Metanephros (tissue), 2 donors: ENCODE measurements around a stretch of chr17.

DNA sequence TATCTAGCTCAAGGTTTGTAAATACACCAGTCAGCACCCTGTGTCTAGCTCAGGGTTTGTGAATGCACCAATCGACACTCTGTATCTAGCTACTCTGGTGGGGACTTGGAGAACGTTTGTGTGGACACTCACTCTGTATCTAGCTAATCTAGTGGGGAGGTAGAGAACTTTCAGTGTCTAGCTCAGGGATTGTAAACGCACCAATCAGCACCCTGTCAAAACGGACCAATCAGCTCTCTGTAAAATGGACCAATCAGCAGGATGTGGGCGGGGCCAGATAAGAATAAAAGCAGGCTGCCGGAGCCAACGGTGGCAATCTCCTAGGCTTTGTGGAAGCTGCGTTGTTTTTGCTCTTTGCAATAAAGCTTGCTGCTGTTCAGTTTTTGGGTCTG is 6.6 kb upstream of the MYO15B start:
- RAMPAGE, long total RNA, result no peak

- RAMPAGE, long total RNA, result no peak
These were observed 2.7 kb downstream of the MYO15B start for GRCh38 chr17:75590307-75590726.

- RAMPAGE, long total RNA, result no peak
These were observed 19.2 kb downstream of the MYO15B start for GRCh38 chr17:75606735-75607186.

GRCh38 chr17:75625650-75626290 is 7.5 kb upstream of the SMIM5 start:
- RAMPAGE, long total RNA, result no peak

GRCh38 chr17:75641279-75641852 is 4.7 kb upstream of the SMIM6 start:
- RAMPAGE, long total RNA, result no peak

DNA sequence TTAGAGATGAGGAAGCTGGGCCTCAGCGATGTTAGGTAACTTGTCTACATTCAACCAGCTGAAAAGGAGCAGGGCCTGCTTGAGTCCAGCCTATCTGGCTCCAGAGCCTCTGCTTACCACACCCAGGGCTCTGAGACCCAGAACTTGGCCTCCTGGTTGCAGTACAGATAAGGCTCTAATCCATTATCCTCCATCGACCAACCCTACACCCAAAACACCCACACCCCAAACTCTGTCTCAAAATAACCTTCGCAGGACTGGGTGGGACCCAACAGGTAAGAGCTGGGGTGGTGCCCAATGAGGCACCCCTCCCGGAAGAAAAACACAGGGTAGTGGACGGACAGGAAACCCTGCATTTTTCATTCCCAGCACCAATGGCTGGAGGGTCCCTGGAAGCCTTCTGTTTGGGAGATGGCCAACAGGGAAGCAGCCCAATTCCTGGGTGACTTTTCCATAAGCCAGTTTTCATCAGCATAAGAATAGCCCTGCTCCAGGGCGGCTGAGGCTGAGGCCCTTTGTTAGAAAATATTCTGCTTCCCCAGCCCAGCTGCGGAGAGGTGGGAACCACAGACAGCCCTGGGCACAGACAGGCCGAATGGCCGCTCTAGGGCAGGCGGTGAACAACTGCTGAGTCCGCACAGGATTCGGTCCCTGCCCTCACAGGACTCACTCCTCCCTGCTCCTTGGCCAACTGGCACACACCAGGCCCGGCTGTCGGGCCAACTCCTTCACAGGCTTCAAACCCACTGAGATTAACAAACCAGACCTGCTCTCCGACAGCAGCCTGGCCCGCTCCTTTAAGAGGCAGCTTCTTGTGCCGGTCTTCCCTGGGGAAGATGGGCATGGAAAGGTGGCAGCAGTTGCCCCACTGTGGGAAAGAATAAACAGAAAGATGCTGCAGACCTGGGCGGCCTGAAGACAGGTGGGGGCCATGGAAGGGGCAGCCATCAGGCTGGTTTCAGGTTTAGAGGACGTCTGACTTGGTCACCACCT is 3.0 kb upstream of the SMIM6 start:
- RAMPAGE, long total RNA, result no peak

DNA sequence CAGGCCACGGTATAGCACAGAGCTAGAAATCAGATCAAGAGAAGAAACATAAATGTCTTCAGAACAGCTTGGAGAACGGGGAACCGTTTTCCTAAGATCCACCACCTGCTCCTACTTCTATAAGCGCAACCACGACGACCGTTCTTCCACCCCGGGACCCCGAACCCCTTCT is 272 bp downstream of the RECQL5 start:
- RAMPAGE, long total RNA, result no peak

DNA sequence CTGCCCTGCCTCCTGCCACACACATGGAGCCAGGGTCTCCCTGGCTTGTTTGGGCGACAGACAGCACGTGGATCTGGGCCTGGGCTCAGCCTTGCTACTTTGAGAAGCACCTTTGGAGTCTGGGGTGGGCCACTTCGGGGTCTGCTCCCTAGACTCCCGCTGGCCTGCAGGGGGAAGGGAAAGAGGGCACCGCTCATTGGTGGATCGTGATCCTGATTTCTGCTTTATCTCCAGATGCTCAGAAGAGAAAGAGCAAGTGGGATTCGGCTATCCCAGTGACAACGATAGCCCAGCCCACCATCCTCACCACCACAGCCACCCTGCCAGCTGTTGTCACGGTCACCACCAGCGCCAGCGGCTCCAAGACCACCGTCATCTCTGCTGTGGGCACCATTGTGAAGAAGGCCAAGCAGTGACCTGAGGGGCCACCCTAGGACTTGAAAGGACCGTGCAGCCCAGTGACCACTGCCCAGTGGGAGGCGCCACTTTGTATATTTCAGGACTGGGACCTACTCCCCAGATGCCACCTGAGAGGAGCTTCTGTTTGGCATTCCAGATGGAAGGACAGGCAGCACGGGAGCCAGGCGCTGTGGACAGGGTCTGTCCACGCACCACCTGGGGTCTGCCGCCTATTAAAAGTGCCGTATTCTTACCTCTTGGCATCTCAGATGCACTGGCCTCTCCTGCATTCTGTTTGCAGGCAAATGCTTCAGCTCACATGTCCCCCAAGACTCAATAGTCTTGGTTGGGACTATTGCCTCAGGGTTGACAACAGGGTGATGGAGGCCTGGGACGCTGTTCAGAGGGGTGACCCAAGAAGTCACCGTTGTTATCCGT is 14.9 kb upstream of the ITGB4 start:
- RAMPAGE, long total RNA, result no peak

- RAMPAGE, long total RNA, result no peak
These were observed 9.4 kb downstream of the GALK1 start for GRCh38 chr17:75755529-75756006.

GRCh38 chr17:75778536-75779655 is 683 bp downstream of the H3-3B start:
- RAMPAGE, long total RNA, result no peak

GRCh38 chr17:75846572-75847327 is 2.5 kb upstream of the UNC13D start:
- RAMPAGE, long total RNA, result no peak

DNA sequence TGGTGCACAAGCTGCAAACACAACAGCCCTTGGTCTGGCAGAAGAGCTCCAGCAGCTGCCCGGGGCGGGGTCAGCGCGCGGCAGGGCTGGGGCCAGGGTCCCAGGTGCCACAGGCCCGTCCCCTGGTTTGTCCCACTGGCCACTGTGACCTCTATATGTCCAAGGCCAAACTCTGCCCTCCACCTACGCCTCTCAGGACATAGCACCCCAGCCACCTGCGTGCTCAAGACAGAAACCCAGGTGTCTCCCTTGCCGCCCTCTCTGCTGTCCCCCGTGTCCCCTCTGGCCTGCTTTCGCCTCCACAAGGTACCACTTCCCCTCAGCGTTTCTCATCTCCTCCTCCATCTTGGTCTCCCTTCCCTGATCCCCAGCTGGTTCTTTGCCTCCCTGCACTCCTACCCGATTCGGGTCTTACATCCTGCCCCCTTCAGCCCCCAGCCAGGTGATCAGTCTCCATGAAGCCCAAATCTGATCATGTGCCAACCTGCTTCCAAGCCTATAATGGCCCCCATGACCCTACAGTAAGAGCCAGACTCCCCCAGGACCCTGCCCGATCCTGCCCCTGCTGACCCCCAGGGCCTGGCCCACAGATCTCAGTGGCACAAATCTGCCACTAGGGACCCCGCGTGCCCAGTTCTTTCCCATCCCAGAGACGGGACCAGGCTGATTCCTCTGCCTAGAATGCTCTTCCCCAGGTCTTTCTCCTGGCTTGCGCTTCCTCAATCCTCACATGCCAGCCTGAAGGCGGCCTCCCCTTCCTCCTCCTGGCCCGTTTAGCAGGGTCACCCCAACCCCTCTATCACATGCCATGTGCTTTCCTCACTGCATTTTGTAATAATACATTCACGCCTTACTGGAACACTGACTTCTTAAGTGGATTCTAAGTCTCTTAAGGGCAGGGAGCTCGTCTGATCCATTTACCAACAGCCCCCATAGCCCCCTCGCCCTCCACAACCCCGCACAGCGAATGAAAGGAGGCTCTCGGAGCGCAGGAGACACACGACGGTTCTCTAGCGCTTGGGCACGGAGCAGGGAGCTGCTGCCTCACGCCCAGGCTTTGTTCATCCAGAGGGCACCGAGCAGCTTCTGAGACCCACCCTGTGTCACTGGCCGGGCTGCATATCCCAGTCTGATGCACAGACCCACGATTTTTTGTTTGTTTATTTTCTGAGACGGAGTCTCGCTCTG is 1.5 kb downstream of the TRIM65 start:
- RAMPAGE, long total RNA, result no peak

GRCh38 chr17:75910589-75911110 is 6.0 kb upstream of the MRPL38 start:
- RAMPAGE, long total RNA, result no peak

DNA sequence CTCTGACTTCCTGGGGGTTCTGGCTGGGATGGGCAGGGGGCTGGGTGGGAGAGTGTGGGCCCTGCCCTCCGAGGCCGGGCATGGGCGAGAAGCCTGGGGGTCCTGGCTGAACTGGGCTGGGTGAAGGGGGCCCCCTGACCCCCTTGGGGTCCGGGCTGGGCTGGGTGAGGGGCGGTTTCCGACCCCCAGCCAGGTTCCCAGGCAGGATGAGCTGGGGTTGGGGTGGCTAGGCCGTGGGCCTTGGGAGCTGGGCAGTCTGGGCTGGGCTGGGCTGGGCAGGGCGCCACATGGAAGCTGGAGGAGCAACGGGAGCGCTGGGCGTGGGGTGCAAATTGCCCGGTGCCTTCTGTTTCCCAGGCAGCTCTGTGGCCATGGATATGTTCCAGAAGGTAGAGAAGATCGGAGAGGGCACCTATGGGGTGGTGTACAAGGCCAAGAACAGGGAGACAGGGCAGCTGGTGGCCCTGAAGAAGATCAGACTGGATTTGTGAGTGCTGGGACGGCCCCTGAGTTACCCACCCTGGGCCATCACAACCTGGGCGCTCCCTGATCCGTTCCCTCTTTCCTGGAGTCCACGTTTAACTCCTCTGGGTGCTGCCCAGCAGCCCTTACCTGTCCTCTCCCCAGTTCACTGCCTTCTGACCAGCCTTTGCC is 527 bp downstream of the CDK3 start:
- RAMPAGE, long total RNA, result no peak

GRCh38 chr17:76036445-76037235 is 9.5 kb upstream of the EVPL start:
- RAMPAGE, long total RNA, result no peak

- RAMPAGE, long total RNA, result no peak
These were observed 1.5 kb downstream of the GALR2 start for GRCh38 chr17:76075906-76076567.

GRCh38 chr17:76076723-76077327 is 2.2 kb upstream of the ZACN start:
- RAMPAGE, long total RNA, result no peak

DNA sequence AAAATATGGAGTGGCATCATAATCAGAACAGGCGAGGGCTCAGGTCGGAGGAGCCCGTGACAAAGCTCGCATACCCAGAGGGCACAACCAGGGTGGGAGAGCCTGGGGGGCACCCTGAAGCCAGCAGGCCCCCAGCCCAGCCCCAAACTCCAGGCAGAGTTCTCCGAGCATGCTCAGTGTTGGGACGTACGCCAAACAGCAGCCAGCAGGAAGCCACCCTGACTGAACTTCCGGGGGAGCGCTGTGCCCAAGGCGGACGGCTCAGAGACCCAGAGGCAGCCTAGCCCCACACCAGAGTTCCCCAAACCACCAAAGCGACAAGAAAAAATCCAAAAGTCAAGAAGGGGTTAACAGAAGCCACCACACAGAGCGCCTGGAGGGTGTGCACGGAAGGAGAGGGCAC is 12.1 kb downstream of the EXOC7 start:
- RAMPAGE, long total RNA, result no peak

DNA sequence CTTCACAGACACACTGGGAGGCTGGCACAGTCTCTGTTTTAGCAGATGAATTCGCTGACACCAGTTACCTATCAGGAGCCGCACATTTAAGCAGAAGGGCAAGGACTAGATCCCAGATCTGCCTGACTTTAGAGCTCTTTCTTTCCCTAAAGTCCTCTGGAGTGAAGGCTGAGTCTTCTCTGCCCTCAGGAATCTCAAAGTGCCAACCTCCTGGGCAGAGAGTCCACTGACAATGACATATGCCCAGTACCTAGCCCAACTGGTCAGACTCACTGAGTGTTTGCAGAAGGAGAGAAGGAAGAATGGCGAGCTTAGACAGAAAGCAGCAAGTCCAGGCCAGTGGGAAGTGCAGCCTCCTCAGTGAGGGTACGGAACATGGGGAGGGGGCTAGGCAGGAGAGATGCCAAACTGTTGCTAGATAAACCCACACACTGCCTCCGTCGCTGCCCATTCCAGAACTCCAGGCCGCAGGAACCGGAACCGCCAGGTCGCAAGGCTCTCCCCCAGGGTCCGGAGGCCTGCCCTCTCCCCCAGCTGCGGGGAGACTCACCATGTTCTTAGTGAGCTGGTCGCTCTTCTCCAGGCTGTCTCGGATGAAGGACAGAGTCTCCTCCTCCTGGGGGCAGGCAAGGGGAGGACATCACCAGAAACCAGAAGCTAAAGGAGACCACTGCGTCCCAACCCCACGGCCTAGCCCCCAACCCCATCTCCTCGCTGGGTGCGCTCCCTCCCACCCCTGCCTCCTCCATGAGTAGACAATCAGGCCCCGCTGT is 590 bp downstream of the EXOC7 start:
- RAMPAGE, long total RNA, result no peak

DNA sequence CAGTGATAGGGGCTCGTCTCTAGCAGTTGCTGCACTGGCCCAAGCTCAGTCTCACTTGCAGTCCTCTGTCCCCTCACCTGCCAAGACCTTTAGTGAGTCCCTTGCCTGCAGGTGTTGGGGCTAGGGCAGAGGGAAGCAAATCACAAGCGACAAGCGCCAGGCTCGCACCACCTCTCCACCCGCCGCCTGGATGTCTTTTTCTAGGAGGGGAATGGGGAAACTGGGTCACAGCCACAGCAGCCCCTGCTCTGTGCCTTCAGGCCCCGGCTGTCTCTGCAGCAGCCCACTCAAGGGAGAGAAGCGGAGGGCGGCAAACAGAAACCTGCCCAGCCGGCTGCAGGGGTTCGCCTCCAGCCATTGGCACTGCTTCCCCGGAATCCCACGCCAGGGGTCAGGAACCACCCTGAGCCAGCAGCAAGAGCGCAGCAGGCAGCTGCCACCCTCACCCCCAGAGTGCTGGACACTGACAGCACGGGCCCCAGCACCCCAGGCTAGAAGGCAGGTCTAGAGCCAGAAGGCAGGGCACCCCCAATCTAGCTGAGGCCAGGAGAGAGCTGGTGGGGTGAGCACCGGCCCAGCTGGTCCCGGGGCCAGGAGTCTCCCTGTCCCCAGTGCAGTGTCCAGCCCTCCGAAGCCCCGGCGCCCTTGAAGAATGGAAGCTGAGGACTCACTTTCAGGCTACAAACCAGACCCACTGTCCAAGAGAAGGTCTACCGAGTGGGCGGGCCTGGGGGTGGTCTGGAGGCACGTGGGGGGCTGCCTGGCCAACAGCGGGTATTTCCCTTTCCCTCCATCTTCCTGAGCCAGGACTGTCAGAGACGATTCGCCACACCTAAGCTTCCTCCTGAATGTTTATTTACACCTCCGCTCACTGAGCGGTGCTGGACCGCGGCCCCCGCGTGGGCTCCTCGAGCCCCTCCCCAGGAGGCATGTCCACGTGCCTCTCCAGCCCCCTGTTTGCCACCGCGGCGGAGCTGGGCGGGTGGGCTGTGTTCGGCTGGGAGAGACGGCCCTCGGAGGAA is 8.4 kb downstream of the UBALD2 start:
- RAMPAGE, long total RNA, result no peak